Adrenal gland (tissue), 7 donors: Measurements from ENCODE around the genes ZIC2 and CCDC168.

GRCh38 chr13:99439914-99440113 is 61.5 kb upstream of the TM9SF2 start:
- PRO-cap, 3 experiments = peak in 1 of 3 experiments; most common plus-strand start chr13:99439970 (in 1)
- RAMPAGE, long total RNA, 4 experiments = no peak in any of the 4 experiments
- RRBS = no CpG with 5 or more reads among the region's 8 CpGs

- PRO-cap, 3 experiments = no peak in any of the 3 experiments
- RAMPAGE, long total RNA, 4 experiments = no peak in any of the 4 experiments
- RRBS = no CpG with 5 or more reads among the region's 4 CpGs
Observed at GRCh38 chr13:99460698-99461233, 40.5 kb upstream of the TM9SF2 start.

DNA sequence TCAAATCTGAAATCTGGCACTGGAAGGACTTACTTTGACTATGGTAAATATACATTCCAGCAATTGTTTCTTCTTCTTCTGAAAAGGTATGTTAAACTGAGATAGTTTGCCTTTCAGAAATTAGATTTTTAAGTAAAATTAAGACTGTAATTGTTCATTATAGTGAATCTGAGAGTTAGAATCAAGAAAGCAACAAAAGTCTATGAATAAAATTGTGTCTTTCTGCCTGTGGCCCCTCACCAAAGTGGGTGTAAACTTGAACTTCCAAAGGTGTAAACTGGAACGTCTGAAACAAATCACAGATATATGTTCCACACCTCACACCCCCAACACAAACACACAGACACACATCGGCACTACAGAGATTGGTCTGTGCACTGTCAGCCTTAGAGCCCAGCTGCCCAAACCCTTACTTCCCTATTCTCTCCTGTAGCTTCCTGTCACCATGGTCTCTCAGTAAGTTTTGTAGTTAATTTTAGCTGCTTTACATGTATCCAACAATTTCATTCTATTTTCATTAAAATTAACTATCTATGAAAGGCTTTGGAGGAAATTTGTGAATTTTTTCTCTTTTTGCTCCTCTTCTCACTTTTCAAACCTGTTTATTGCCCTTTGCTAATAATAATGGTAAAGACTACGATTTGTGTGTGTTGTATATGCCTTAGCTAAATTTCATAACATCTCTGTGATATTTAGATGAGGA is 5.3 kb downstream of the TM9SF2 start:
- PRO-cap, 3 experiments = peak in 1 of 3 experiments; most common minus-strand start position 372 of the sequence (in 1)
- RAMPAGE, long total RNA, 4 experiments = no peak in any of the 4 experiments
- RRBS = no CpG with 5 or more reads among the region's 3 CpGs

DNA sequence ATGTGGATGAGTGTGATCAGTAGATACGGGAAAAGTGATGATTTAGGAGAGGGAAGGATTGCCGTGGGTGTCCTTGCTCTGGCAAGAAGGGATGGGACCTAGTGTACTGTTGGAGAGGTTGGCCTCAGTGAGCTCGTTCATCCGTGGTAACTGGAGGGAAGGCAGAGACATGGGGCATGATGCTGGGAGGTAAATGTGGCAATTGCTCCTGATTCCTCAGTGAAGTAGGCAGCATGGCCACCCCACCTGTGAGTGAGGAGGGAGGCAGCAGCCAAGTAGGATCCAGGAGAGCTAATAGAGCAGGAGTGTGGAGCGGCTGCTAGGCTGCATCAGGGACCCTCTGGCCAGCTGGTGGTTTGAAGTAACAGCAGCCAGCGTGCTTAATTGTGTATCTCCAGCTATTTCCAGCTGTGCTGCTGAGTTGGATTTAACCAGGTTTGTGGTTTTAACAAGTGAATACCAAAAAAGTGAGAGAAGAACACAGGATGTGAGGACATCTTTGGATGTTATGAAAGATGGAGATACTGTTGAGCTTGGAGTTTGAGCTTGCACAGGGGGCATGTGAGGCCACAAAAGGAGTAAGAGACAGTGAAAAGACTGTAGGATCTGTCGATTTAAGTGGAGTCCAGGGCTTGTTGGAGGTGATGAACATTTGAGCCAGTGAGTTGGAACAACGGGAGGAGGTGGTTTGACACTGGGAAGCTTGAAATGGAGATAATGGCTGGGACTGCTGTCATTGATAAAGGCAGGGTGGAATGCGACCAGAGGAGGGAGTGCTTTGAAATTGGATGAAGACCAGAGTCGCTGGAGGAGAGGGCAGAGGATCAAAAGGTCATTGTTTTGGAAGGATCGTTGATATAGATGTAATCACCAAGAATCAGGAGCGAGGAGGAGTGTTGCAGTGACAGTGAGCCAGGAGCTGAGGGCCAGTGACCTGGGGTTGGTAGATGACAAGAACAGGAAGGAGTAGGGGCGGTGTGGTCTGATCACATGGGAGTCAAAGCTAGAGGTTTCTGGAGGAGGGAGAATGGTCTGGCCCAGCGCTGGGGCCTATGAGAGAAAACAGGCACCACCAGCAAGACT is 25.0 kb downstream of the TM9SF2 start:
- PRO-cap, 3 experiments = no peak in any of the 3 experiments
- RAMPAGE, long total RNA, 4 experiments = no peak in any of the 4 experiments
- RRBS = no CpG with 5 or more reads among the region's 14 CpGs

DNA sequence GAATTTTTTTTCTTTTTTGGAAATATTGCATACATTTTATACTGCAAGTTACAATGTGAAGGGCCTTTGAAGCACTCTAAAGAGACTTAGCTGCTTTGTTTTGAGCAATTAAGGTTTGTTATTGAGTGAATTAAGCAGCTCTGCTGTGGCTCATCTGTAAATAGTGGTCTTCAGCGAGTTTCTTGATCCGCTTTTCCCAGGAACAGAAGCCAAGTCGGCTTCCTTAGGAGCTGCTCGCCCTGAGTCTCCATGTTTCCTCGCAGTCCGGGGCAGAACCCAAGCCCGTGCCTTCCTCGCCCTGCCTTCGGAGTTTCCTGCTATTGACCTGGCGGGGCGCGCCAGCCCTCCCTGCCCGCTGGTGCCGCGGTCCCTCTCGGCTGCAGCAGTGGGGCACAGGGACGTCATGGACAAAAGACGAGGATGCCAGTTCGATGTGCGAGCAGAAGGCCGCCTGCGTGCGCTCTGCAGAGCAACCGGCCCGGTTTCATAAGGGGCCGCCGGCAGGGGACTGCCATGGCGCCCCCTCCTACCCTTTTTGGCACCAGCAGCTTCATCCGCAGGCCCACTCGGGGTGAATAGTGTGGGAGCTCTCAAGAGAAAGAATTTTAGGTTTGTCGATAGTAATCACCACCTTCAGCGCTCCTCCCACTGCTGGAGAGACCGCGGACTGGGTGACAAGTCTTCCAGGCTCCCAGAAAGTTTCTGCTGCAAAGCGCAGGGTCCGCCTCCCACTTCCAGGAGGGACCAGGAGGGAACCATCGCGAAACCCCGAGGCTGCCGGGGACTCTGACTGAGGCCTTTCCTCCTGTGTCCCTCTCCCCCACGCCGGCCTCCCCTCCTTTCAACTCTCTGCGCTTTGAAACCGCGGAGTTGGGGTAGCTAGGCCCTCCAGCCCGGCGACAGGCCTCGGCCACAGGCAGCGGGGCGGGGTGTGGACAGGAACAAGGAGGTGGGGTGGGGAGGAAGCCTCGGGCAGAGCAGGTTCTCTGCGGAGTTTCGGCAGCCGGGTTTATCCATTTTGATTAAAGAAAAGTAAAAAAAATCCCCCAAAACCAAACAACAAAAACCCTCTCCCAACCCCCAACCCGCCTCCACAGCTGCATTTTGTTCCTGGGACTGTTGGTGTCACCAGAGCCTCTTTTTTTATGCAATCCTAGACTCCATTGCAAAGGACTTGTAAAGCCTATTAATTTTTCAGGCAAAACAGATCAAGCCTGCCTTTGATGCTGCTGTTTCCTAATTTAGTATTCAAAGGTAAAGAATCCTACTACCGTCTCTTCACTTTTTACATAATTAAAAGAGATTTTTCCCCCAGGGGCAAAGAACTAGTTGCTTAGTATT is 51.7 kb downstream of the CLYBL start:
- PRO-cap, 3 experiments = peak in 2 of 3 experiments; most common plus-strand start position 952 of the sequence (in 1); most common minus-strand start position 669 of the sequence (in 1)
- RAMPAGE, long total RNA, 4 experiments = no peak in any of the 4 experiments
- RRBS = 68% methylated on average over 14 of the region's 56 CpGs

DNA sequence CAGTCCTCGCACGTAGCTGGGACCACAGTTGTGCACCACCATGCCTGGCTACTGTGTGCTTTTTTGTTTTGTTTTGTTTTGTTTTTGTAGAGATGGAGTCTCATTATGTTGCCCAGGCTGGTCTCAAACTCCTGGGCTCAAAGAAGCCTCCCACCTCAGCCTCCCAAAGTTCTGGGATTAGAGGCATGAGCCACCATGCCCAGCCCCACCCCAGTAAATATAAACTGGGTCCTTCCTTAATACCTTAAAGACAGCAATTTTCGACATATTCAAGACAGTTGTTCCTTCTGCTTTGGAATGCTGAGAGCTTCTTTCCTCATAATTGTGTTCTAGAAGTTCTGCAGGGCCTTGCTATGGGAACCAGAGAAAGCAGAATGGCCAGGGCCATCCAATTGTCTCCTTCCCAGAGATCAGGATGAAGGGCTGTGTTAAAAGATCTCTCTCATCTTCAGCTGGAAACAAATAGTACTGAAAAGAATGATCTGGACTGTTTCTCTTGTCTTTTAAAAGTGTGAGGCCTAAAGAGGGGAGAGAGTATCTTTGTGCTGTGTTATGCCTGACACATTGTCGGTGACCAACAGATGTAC is 122.3 kb downstream of the CLYBL start:
- PRO-cap, 3 experiments = no peak in any of the 3 experiments
- RAMPAGE, long total RNA, 4 experiments = no peak in any of the 4 experiments
- RRBS = no CpG with 5 or more reads among the region's 4 CpGs

GRCh38 chr13:99967667-99968978 is 3.4 kb downstream of the ZIC5 start:
- PRO-cap, 3 experiments = no peak in any of the 3 experiments
- RAMPAGE, long total RNA, 4 experiments = no peak in any of the 4 experiments
- RRBS = 4% methylated on average over 27 of the region's 106 CpGs

DNA sequence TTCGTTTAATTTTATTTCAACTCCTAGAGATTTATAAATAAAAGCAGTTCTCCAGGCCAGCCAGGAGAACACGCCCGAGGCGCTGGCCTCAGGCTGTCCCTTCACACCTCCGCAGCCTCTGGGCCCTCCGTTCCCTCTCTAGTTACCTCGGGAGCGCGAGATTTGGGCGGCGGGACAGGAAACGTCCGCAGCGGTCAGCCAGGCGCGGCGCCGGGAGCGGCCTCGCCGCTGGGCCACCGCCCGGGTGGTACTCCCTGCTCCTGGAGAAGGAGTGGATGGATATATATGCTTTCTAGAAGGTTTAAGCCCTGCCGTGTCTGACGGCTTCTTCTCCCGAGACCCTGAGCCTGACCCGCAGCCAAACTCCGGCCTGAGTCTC is 2.2 kb upstream of the ZIC2 start:
- PRO-cap, 3 experiments = no peak in any of the 3 experiments
- RAMPAGE, long total RNA, 4 experiments = no peak in any of the 4 experiments
- RRBS = under 1% methylated on average over 3 of the region's 28 CpGs

- PRO-cap, 3 experiments = no peak in any of the 3 experiments
- RAMPAGE, long total RNA, 4 experiments = no peak in any of the 4 experiments
- RRBS = 3% methylated on average over 21 of the region's 56 CpGs
Observed at GRCh38 chr13:99979813-99980449, 1.7 kb upstream of the ZIC2 start.

GRCh38 chr13:99981683-99982068 is at the start of gene ZIC2:
TSS of gene ZIC2 (plus strand) at chr13:99981784.
- PRO-cap, 3 experiments = no peak in any of the 3 experiments
- RAMPAGE, long total RNA, 4 experiments = no peak in any of the 4 experiments
- RRBS = under 1% methylated on average over 20 of the region's 50 CpGs

DNA sequence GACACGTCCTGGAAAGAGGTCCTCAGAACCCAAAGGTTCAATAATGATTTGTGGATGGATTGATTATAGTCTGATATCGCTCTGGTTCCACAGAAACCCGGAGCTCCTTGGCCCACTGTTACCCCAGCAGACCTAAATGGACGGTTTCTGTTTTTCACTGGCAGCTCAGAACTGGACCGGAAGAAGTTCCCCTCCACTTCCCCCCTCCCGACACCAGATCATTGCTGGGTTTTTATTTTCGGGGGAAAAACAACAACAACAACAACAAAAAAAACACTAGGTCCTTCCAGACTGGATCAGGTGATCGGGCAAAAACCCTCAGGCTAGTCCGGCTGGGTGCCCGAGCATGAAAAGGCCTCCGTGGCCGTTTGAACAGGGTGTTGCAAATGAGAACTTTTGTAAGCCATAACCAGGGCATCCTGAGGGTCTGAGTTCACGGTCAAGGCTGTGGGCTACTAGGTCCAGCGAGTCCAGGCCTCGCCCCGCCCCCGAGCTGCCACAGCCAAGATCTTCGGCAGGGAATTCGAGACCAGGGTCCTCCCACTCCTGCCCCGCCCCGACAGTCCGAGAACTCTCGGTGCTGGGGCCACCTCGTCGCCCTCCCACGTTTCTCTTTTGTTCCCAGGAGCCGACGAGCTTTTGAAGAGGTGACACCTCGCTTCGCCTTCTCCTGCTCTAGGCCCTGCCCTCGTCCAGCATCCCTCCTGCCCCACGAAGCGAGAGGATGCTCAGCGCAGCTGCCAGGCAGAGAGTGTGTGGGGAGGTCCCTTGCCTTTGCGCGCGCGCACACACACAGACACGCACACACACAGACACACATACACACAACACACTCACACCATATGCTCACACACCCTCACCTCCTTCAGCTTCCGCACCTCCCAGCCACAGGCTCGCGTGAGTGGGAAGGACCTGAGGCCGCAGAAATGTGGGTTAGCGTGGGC is 8.7 kb downstream of the ZIC2 start:
- PRO-cap, 3 experiments = no peak in any of the 3 experiments
- RAMPAGE, long total RNA, 4 experiments = no peak in any of the 4 experiments
- RRBS = 38% methylated on average over 2 of the region's 44 CpGs

DNA sequence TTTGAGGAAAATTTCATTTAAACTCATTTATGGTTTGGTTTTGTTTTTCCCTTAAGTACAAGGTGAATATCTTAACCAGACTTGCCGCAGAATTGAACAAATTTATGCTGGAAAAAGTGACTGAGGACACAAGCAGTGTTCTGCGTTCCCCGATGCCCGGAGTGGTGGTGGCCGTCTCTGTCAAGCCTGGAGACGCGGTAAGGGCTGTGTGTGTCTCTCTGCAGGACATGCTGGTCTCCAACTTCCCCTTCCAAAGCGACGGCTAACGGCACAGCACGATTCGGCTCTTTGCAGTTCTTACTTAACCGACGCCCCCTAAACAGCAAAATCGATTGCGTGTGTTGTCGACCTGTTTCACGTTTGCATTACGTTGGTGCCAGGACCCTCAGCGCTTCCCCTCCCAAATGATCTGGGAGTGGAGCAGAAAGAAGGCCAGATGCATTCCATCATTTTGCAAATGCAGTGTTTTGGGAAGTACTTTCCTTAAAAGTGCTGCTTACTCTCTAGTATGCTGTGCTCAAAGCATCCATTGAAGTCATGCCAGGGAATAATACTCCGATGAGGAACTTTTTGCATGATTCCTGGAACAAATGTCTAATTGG is 73.1 kb downstream of the GGACT start:
- PRO-cap, 3 experiments = no peak in any of the 3 experiments
- RAMPAGE, long total RNA, 4 experiments = no peak in any of the 4 experiments
- RRBS = no CpG with 5 or more reads among the region's 21 CpGs

DNA sequence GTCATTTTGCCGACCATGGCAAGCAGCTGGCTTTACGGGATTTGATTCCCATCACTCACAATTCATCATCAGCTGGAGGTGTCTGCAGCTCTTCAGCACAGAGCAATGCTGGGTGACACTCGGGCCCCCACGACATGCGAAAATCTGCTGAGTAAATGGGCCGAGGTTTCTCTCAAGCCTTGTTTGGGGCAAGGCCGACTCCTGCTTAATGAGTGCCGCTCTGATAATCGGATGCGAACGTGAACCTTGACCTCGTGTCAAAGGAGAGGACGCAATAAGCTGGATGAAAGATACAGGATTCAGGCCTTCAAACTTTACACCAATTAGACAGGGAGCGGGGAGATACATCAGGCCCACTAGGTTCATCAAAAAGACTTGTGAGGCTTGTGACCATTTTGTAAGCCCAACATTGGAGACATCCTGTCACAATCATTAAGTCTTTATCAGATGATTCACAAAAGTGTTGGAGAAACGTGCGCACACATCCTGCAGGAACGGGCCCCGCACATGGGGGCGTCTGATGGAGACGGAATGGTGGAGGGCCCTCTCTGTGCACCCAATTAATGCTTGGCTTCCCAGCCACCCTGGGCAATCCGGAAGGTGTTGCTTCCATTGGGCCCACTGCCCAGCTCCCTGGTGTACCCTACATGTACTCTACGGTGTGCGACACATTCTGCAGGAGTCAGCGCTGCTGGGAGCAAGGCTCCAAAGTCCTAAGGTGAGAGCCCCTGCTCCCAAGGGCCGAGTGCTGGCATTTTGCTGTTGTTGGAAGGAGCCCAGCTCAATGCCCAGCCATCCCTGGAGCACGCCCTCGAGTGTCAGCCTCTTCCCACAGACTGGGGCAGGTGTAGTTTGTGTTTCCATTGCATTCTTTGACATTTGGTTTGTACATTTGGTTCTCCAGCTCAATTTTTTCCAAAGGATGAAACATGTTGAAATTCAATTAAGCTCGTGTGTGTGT is 64.9 kb downstream of the GGACT start:
- PRO-cap, 3 experiments = no peak in any of the 3 experiments
- RAMPAGE, long total RNA, 4 experiments = no peak in any of the 4 experiments
- RRBS = no CpG with 5 or more reads among the region's 28 CpGs

GRCh38 chr13:100673754-100674304 is 766 bp downstream of the TMTC4 start:
- PRO-cap, 3 experiments = peak in 3 of 3 experiments; most common plus-strand start chr13:100674045 (in 2); most common minus-strand start chr13:100673849 (in 1)
- RAMPAGE, long total RNA, 4 experiments = no peak in any of the 4 experiments
- RRBS = 2% methylated on average over 17 of the region's 44 CpGs

- PRO-cap, 3 experiments = no peak in any of the 3 experiments
- RAMPAGE, long total RNA, 4 experiments = no peak in any of the 4 experiments
- RRBS = 10% methylated on average over 1 of the region's 7 CpGs
Observed at GRCh38 chr13:101918252-101919015, 1.7 kb upstream of the FGF14 start.

DNA sequence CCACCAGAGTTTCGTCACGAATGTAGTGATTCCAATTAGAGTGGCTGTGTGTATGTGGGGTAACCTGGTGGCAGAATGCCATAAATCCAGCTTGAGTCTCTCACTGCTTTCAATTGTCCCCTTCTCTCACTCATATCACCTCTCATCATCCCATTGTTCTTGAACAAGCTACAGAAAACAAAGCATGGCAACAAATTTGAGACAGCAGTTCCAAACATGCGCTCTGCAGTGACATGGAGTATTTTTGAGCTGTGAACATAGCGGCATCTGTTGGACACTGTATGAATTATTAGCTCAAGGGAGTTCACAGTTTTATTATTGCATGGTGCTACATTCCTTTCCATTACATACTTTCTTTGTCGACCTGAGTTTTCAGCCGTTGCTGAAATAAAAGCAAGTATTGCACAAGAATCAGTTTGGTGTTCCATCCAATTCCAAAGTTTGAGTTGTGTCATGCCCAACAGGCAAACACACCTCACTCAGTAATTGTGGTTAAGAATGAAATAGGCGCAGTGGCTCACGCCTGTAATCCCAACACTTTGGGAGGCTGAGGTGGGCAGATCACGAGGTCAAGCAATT is 30.0 kb upstream of the METTL21C start:
- PRO-cap, 3 experiments = no peak in any of the 3 experiments
- RAMPAGE, long total RNA, 4 experiments = no peak in any of the 4 experiments
- RRBS = no CpG with 5 or more reads among the region's 9 CpGs

GRCh38 chr13:102758849-102759223 is at the start of gene CCDC168:
TSS of gene CCDC168 (minus strand) at chr13:102759072.
- PRO-cap, 3 experiments = no peak in any of the 3 experiments
- RAMPAGE, long total RNA, 4 experiments = no peak in any of the 4 experiments
- RRBS = no CpG with 5 or more reads among the region's 2 CpGs

GRCh38 chr13:103517549-103517846 is 451.3 kb upstream of the SLC10A2 start:
- PRO-cap, 3 experiments = no peak in any of the 3 experiments
- RAMPAGE, long total RNA, 4 experiments = no peak in any of the 4 experiments
- RRBS = no CpG with 5 or more reads among the region's 1 CpG

GRCh38 chr13:104984124-104984953 is 481.5 kb upstream of the DAOA start:
- PRO-cap, 3 experiments = no peak in any of the 3 experiments
- RAMPAGE, long total RNA, 4 experiments = no peak in any of the 4 experiments
- RRBS = no CpG with 5 or more reads among the region's 3 CpGs

DNA sequence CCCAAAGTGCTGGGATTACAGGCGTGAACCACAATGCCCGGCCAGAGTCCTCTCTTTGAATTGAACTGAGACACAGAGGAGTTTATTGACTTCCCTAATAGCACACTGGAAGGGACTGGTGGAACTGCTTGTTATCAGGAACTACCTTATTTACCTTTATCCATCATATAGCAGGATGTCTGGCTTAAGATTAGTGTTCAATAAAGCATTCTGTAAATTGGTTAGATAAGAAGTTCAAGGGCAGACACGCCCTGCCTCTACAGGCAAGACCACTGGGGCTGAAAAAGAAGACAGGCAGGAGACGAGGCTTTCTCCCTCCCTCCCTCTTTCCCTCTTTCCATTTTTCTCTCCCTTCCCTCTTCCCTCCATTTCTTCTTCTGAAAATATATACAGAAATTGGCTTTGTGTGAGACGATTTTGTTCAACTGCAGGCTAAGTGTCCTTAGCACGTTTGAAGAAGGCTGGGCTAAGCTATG is 456.1 kb downstream of the DAOA start:
- PRO-cap, 3 experiments = no peak in any of the 3 experiments
- RAMPAGE, long total RNA, 4 experiments = no peak in any of the 4 experiments
- RRBS = no CpG with 5 or more reads among the region's 6 CpGs